ENCODE measurements around a stretch of chrX.

GRCh38 chrX:65689997-65690896 is 22.8 kb downstream of the MSN start:
- PRO-cap: bidirectional peak, plus-strand start at chrX:65690588, minus-strand start at chrX:65690406; bidirectional peak, plus-strand start at chrX:65690684, minus-strand start at chrX:65690717
- RAMPAGE, long total RNA, 2 experiments: no peak in any of the 2 experiments

DNA sequence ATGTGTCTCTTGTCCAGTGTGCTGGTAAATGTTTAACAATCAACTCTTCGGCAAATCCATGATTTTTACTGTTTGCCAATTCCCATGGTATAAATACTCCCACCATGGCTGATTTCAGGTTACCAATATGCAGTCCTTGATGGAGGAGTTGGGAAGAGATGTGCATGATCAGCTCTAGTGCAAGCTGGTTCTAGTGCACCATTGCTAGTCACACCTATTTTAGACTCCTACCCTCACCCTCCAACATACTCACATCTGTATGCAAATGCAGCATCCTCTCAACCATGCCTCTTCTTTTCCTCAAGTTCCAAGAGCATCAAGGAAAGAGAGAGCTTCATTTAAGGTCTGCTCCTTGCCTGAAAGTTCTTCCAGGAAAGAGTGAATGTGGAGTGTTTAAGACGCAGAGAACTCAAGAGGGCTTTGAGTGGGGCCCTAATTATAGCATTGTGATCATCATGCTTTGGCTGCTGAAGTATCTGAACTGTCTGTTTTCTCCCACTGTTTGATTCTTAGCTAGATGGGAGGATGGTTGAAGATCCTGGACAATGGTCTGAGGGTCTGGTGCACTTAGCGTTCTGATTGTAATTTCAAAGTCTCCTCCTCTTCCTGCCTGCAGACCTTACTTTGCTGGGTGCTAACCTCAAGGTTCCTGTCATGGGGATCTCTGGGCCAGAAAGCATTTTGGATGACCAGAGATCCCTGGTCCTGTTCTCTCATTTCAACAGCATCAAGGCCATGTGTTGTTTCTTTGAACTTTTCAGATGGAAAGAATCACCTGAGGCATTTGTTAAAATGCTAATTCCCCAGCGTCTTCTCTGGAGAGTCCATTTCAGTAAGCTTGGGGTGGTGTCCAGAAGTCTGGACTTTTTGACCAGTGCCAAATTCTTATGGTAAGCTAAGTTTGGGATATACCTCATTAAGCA is 33.6 kb downstream of the MSN start:
- PRO-cap: bidirectional peak, plus-strand start at position 498 of the sequence, minus-strand start at position 368 of the sequence
- RAMPAGE, long total RNA, 2 experiments: no peak in any of the 2 experiments

DNA sequence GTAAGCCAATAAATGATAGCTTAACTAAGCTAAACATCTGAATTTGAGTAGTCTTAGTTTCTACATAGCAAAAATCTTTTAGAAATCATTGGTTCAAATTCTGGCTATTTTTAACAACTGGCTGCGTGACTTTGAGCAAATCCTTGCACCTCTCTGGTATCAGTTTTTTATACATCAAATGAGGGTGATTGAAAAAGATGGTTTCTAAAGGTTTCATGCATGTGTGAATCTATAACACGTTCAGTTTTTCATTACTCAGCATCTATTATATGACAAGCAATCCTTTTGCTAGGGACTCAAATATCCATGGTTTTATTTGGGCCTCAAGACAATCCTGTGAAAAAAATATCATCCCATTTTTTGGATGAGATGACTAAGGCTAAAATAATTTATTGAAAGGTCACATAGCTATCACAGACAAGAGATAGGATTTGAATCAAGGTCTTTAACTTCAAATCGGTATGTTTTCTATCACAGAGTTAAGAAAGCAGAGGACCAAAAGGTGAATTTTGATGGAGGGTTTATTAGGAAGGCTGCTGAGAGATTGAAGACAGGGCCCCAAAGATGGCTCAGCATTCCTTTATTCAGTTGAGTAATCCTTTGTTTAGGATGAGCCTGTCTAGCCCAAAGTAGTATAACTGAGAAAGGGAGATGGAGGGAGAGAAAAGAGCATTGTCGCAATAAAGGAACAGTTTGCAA is 976 bp downstream of the HEPH start:
- PRO-cap: no peak
- RAMPAGE, long total RNA, 2 experiments: no peak in any of the 2 experiments

DNA sequence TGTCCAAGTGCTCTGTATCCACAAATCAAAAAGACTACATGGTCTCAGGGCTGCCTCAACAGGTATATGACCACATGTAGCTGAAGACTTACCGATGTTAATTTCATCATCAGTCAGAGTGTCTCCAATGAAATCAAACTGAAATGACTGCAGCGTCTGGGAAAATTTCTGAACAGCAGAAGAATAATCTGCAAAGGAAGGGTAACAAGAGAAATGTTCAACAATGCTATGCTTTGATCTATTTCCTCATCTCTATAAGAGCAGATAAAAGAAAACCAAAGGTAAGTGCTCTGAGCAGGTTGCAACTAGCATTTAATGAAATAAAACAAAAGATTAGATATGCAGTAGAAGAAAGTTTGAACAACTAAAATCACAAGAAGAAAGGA is 134.4 kb downstream of the OPHN1 start:
- PRO-cap: no peak
- RAMPAGE, long total RNA, 2 experiments: no peak in any of the 2 experiments

GRCh38 chrX:68488553-68488871 is 10.3 kb upstream of the YIPF6 start:
- PRO-cap: no peak
- RAMPAGE, long total RNA, 2 experiments: no peak in any of the 2 experiments

- PRO-cap: no peak
- RAMPAGE, long total RNA, 2 experiments: no peak in any of the 2 experiments
Measured at GRCh38 chrX:68703619-68703864, 56.1 kb downstream of the STARD8 start.

DNA sequence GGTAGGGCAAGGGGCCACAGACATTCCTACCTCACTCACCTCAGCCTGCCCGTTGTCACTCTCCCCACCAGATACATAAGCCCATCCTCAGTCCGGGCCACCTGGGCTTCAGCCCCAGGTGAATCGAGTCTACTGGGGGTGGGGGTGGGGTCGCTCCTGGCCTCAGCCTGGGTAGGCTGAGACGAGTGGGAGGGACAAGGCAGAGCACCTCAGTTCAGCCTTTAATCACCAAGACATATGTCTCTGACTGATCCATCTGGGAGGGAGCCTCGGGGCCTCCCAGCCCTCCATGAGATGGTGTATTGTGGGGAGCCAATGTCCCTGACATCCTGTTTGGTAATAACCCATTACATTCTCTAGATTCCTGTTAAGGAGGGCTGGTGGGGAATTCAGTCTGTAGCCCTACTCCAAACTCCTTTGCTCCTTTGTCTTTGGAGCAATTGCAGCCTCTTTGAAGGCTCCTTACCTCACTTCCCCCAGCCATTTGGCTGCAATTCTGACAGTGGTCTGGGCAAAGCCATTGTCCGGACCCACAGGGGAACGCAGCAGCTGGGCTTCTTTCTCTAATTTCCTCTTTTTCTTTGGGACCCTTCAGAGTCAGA is 61.5 kb downstream of the STARD8 start:
- PRO-cap: no peak
- RAMPAGE, long total RNA, 2 experiments: no peak in any of the 2 experiments

DNA sequence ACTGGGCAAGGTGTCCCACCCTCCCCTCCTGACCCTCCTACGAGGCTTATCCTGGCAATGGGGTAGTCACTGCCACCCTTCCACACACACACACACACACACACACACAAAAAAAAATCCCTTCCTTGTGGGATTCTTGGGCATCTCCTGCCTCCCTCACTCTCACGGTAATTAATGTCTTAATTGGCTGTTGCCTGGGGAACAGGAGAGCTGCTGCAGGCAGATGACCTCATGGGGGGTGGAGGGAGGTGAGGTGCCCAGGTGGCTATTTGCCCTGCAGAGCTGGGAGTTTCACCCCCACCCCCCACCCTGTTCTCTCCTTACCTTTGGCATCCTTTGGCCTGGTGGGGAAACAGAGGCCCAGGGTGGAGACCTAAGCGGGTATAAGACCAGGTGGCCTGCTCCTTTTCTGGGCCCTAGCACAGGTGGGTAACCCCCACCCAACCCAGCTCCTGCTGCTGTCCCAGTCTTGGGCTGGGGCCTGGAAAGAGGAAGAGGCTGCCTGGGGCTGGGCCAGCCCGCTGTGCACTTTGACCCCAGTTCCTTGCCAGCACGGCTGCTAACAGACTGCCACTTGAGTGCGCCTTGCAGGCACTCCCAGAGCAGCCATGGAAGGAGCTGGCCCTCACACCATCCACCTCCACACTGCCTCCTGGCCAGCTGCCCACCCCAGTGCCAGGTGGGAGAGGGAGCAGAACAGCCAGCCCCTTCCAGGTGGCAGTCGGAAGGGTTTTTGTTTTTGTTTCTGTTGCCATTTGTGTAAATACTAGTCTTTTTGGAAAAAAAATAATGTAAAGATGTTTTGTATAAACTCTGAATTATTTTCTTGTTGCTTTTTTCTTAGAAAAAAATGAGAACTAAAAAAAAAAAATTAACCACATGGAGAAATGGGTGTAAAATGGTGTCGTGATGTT is 12.7 kb downstream of the EFNB1 start:
- PRO-cap: no peak
- RAMPAGE, long total RNA, 2 experiments: no peak in any of the 2 experiments

- PRO-cap: no peak
- RAMPAGE, long total RNA, 2 experiments: no peak in any of the 2 experiments
Measured at GRCh38 chrX:69136623-69137370, 28.5 kb downstream of the PJA1 start.

- PRO-cap: no peak
- RAMPAGE, long total RNA, 2 experiments: no peak in any of the 2 experiments
Measured at GRCh38 chrX:69164988-69165352, 283 bp downstream of the PJA1 start.

DNA sequence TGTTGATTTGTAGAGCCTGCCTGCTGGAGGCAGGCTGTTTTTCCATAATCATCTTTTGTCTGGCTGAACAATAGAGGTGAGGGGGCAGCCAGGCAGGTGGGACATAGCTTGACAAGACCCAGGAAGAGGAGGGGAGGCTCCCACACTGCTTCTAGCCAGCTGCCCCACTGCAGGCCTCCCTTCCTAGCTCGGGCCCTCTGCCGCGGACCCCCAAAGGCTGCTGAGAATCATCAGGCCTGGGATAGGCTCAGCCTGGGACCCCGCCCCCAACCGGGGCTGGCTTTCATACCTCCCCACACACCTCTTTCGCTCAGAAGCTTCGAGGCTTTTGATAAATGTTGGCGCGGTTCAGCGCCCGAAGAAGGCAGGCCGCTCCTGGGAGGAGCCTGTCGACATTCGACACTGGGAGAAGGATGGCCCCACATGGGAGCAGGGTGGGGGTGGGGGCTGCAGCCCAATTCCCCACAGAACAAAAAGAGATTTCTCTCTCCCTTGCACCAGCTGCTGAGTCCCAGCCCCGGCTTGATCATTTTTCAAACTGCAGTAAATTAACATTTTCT is 112.7 kb upstream of the PJA1 start:
- PRO-cap: no peak
- RAMPAGE, long total RNA, 2 experiments: no peak in any of the 2 experiments

- PRO-cap: bidirectional peak, plus-strand start at chrX:69285542, minus-strand start at chrX:69285407
- RAMPAGE, long total RNA, 2 experiments: no peak in any of the 2 experiments
Measured at GRCh38 chrX:69285168-69286021, 120.1 kb upstream of the PJA1 start.

DNA sequence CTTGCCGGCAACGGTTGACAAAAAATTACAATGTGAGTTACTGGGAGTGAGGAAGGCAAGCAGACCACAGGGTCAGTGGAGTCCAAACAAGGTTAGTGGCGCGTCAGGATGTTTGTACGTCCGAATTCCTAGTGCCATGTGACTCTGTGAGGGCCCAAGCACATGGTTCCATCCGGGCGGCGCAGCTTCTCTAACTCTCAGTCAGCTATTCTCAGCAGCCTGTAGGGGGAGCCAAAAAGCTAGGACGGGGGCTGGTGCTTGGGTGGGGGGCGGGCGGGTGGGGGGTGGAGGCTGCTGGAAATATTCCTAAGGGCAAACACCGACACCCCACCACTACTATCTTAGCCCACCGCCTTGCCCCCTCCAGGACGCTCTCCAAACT is 677 bp upstream of the NALF2 start:
- PRO-cap: no peak
- RAMPAGE, long total RNA, 2 experiments: no peak in any of the 2 experiments

- PRO-cap: no peak
- RAMPAGE, long total RNA, 2 experiments: no peak in any of the 2 experiments
Measured at GRCh38 chrX:69505787-69506328, 1.7 kb downstream of the NALF2 start.

GRCh38 chrX:69615526-69615981 is 359 bp upstream of the EDA start:
- PRO-cap: no peak
- RAMPAGE, long total RNA, 2 experiments: no peak in any of the 2 experiments

- PRO-cap: no peak
- RAMPAGE, long total RNA, 2 experiments: no peak in any of the 2 experiments
Measured at GRCh38 chrX:70423922-70424395, 845 bp downstream of the GDPD2 start.

- PRO-cap: no peak
- RAMPAGE, long total RNA, 2 experiments: no peak in any of the 2 experiments
Measured at GRCh38 chrX:71053121-71053720, 14.9 kb downstream of the SNX12 start.

- PRO-cap: no peak
- RAMPAGE, long total RNA, 2 experiments: no peak in any of the 2 experiments
Measured at GRCh38 chrX:71255494-71255923, 1.6 kb upstream of the ZMYM3 start.

DNA sequence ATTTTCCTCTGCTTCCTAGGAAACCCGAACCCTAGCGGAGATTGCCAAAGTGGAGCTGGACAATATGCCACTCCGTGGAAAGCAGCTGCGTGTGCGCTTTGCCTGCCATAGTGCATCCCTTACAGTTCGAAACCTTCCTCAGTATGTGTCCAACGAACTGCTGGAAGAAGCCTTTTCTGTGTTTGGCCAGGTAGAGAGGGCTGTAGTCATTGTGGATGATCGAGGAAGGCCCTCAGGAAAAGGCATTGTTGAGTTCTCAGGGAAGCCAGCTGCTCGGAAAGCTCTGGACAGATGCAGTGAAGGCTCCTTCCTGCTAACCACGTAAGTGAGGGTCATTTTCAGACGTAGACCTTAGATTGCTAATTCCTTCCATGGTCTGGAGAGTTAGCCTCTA is 7.3 kb upstream of the ITGB1BP2 start:
- PRO-cap: no peak
- RAMPAGE, long total RNA, 2 experiments: start-site peak on the plus strand in 1 of 2 experiments, centred at position 227 of the sequence, 319 reads per replicate

- PRO-cap: no peak
- RAMPAGE, long total RNA, 2 experiments: no peak in any of the 2 experiments
Measured at GRCh38 chrX:71378191-71379210, 12.3 kb downstream of the TAF1 start.

Measured in right atrium auricular region (tissue), 2 donors.